CMK (cell line): ENCODE measurements around the genes KCNE4 and SERPINE2.

- RRBS = no CpG with 5 or more reads among the region's 3 CpGs
These were observed 276 bp downstream of the GMPPA start for GRCh38 chr2:219499065-219499269.

DNA sequence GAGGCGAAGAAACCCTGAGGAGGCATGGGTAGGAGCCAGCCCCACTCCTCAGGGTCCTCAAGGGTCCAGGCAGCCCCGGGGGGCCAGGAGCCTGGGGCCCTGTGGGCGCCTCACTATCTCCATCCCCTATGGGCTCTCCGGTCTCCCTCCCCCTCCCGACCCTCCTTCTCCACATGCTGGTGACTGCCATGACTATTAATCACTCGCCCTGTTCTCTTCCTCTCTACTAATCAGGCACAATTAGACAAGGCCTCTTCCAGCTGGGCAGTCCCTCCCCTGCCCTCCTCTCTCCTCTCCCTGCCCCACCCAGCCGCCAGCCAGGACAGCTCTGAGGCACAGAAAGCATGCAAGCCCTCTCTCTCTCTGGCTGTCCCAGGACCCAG, 5.7 kb downstream of the ASIC4 start:
- RRBS = 13% methylated on average over 3 of the region's 7 CpGs

DNA sequence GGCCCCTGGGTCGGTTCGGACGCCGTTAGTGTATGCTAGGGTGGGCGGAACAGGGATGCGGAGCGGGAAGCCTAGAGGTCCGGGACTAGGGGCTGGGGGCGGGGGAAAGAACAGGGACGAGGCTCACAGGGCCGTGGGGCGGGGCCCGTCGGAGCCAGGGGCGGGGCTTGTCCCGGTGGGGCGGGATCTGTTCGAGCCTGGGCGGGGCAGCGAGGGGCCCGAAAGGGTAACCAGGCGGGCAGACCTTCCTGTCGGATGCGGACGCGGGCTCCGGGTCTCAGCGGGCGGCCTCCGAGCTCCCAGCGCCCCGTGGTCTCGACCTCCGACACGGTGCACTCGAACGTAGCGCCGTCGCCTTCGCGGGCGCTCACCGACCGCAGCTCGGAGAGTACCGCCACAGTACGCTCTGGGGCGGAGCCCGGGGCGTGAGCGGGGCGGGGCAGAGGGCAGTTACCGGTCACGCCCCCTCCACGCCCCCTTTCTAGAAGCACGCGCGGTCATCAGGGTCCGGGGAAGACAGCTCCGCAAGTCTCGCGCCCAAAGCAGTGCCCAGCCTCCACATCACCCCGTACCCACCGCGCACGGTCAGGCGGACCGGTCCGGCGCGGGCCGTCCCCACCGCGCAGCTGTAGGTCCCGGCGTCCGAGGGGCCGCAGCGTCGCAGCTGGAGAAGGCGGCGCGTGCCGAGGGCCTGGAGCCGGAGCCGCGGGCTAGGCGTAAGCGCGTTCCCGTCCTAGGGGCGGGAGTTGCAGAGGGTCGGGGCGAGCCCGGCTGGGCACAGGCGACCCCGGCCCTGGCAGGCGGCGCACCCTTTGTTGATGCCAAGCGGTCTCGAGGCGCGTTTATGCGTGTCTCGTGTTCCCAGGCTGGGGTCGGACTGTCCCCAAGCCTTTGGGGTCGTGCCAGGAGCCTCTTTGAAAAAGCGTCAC, 8.7 kb downstream of the TMEM198 start:
- RRBS = 35% methylated on average over 62 of the region's 109 CpGs

DNA sequence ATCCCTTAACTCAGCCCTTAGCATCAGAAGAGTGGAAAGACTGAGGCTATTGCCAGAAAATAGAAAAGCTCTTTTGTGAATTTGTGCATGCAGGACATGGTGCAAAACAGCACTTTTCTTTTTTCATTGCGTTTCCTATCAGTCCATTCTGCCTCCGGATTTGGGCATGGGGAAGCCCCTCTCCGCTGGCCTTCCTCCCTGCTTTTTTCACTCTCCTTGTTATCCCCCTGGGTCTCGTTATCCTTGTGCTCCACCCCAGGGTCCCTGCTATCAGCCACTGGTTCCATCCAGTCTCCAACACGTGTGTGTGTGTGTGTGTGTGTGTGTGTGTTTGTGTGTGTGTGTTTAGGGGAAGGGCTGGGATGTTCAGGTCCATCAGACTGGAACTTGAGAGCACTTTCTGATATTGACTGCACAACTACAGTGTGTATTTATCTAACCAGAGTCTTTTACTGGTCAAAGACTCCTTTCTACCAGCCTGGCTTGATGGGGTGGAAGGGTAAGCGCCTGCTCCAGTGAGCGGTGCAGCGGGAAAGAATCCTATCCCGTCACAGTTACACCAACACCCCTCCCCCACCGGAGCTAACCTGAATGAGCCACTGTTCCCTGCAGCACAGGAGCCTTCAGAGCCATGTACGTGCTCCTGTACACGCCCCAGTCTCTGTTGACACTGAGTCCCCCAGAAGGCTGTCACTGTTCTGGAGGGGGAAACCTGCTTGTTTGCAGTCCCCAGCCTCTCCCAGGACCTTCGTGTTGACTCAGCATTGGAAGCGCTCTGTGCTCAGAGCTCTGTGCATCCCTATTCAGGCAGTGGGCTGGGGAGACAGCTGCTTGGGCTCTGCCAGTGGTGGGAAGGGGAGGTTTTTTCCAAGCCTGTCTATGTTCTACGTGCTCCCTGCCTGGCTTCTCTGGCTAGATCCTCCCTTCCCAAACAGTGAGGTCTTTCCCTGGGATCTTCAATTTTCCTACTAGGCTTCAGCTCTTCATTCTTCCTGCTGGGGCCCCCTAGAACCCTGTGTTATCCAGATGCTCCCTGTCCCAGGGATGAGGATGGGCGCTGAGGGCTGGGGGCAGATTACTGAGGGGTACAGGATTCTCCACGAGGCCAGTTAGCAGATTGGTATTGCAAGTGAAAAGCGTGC, 4.7 kb downstream of the INHA start:
- RRBS = no CpG with 5 or more reads among the region's 18 CpGs

DNA sequence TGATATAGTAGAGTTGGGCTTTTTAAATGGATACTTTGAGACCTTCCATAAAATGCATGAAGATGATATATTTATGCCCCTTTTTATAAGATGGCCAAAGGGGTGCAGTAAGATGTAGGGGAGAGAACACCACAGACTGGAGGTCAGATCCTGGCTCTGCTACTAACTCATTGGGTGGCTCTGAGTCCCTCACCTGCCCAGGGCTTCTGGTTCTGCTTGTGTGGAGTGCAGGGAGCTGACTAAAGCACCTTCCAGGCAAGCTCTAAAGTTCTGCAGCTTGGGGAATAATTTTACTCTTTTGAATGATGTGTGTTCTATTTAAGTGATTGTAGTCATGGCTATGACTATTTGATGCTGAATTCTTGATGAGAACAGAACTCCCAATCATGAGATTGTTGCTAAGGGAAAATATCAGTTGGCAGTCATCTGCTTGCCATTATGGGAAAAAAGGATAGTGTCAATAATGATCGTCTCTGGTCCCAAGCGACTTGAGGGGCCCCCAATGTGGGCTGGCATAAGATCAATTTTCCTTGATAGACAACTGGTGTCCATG, 131.5 kb downstream of the SLC4A3 start:
- RRBS = no CpG with 5 or more reads among the region's 2 CpGs

DNA sequence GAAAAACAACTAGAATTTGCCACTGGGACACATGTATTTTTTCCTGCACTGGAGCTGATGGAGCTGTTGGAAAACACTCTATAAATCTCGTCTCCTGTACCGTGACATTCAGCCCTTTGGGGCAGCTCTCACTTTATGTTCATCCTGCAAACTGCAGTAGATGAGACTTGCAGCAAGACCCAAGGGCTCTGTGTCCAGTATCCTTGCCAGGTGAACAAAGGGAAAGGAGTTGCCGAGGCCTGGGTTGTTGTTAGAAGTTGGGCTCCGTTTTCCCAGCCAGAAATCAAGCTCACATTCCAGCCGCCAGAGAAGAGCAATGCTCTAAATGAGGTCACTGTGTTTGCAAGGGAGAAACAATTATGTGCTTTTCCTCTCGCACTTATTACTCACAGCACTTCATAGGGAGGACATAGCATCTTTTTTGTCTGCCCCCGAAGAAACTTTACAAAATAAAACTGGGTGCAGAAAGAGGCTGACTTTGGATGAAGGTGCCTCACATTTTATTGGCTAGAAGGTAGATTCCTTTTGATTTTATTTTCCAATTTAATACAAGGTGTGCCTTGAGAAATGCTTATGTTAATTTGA, 285.2 kb downstream of the SLC4A3 start:
- RRBS = no CpG with 5 or more reads among the region's 7 CpGs

DNA sequence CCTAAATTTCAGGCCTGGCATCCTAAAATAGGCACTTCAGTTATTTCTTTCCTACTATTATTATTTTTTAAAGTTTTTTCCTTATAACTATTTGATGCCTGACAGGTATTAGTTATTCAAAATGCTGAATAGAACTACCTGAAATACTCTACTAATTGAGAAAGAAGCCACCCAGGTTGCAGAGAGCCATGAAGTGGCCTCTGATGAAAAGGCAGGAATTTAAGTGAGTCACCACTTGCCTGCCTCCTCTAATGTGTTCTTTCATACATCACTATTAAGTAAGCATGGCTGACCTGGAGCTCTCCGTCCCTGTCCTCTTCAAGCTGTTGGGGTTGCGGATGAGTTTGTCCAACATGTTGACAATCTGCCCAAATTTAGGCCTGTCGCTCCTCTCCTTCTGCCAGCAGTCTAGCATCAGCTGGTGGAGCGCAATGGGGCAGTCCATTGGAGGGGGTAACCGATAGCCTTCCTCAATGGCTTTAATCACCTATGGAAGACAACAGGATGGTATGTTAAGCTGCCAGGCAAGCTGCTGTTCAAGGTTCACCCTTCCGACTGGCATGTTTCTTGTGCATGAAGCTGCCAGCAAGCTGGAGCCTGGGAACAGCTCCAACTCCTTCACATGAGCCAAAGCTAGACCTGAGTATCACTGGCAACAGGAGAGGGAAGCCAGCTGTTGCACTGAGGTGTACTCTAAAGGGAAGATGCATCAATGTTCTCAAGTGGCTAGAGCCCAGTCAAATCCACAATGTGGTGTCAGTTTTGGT, 142.3 kb downstream of the EPHA4 start:
- RRBS = no CpG with 5 or more reads among the region's 6 CpGs

DNA sequence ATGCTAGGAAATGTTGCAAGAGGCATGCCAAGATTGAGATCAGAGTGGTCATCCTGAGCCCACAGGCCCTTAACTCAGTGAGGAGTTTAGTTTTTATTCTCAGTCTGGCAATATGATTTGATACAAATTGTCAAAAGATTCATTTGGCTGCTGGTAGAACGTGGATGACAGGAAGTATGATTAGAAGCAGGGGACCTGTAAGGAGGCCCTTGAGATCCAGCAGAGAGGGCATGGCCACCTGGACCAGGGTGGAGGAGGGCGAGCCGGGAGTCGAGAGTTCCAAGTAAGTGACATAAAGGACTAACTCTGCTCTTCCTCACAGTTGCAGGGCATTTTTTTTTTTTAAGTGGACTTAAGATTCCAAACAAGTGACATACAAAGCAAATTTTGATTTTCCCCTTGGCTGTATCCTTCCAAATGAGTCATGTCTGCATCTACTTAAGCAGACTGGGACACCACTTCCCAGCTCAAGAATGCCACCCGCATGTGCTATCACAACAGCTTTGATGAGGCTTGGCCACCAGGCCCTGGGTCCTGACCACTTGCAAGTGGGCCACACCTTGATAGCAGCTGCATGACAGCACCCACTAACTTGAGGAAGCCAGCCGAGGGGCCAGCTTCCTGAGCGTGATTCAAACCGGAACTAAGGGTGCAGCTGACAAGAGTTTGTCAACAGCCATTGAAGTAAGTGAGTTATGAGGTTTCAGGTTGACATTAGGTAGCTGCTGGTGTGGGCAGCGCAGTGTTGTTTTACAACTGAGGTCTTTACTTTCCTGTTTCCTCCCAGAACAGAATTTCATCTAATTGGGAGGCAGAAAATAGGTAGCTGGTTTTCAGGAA, 54.6 kb downstream of the EPHA4 start:
- RRBS = no CpG with 5 or more reads among the region's 9 CpGs

- RRBS = no CpG with 5 or more reads among the region's 8 CpGs
These were observed 94.3 kb downstream of the SGPP2 start for GRCh38 chr2:222518371-222519352.

DNA sequence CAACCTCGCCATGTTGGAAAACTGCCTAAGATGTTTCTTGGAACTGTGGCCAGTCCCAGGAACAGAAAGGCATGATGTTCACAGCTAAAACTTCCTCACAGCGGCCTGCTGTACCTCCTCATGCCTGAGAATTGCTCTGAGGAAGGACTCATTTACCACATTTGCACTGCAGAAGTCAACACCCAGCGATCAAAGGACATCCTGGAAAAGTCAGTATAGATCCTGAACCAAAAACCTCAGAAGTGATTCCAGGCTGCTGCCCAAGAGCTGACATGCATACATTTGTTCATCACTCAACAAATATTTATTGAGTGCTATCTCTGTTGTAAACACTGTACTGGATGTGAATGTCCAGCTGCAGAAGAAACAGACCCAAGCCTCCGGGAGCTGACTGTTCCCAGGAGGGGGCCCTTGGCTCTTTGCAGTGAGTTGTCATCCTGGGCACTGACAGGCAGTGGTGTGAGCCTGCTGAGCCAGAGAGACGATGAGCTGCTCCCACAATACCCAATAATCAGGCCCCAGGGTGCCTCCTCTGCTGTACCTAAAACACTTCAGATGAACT, 64.2 kb upstream of the ACSL3 start:
- RRBS = no CpG with 5 or more reads among the region's 5 CpGs

DNA sequence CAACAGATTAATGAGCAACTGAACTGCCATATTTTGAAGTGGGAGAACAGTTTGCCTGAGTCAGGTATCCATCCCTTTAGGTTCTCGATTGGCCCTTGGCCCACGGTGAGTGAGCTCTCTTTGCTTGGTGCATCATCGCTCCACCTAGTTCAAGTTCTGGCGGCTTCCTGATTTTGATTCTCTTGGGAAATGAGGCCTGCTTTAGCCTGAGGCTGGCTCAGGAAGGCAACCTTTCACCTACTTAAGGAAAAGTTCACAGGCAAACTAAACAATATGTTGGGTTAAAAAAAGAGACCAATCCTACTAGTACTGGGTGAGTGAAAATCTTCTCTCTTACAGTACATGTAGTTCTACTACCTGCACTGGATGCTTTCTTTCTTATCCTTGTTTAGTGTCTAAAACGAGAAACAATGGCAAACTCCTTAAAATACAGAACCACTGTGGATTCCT, 935 bp upstream of the ACSL3 start:
- RRBS = no CpG with 5 or more reads among the region's 5 CpGs

GRCh38 chr2:223051675-223052435, at the start of gene KCNE4:
Gene KCNE4, plus strand, starts transcription at chr2:223052190.
- RRBS = no CpG with 5 or more reads among the region's 20 CpGs

DNA sequence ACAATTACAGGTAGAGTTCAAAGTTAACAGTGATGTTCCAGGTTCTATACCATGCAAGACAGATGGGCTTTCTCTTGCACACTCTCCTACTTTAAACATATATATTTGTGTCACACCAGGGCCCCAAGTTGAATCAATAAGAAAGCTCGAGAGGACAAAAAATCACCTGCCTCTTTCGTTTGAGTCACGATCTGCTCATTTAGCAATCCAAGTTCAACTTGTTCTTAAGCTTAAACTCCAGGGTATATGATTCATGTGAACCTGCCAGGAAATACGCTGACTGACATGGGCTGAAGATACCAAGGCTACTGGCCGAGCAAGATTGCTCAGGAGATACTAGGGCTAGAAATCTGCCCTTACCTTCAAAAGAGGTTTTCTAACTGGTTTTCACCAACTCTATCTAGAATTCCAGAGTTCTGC, 77.3 kb downstream of the AP1S3 start:
- RRBS = no CpG with 5 or more reads among the region's 5 CpGs

- RRBS = no CpG with 5 or more reads among the region's 3 CpGs
These were observed 1.8 kb downstream of the WDFY1 start for GRCh38 chr2:223943418-223943693.

- RRBS = no CpG with 5 or more reads among the region's 23 CpGs
These were observed 37.7 kb downstream of the SERPINE2 start for GRCh38 chr2:224001213-224002032.

GRCh38 chr2:224038874-224040257, at the start of gene SERPINE2:
Gene SERPINE2, minus strand, starts transcription at chr2:224039286.
- RRBS = 5% methylated on average over 78 of the region's 140 CpGs

DNA sequence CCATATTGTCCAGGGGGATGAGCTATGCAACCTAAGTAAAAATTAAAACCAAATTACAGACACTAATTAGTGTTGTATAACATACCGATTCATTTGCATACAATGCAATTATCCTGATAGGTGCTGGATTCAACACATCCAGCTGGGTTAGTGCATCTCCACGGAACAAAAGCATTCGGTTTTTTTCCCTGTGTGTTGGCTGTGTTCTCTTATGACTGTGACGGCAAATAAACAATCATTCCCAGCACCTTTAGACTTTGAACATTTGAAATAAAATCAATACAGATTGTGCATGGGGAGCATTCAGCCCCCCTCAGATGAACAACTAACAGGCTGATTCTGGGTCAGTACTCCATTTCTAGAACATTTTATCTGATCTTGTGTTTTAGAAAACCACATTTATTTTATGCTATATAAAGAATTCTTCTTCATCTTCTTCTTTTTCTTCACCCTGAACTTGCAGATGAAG, 22.7 kb downstream of the FAM124B start:
- RRBS = no CpG with 5 or more reads among the region's 4 CpGs

DNA sequence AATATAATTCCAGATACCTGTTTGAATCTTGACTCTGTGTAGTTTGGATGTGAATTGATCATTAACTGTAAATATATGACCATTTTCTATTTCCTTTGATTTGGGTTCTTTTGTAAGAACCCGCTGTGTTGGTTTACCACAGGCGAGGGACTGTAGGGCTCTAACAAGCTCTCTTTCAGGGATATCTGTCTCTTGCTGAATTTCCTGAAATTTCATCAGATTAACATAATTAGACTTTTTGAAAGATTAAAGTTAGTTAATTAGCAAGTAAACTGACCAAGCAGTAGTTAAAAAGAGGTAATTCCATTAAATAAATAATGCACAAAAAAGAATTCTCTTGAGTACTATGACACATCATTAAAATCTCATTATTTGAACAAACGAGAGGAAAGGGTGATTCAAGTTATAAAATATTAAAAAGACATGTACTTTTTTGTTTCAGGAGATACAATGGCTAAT, 80.0 kb upstream of the FAM124B start:
- RRBS = no CpG with 5 or more reads among the region's 3 CpGs

GRCh38 chr2:224546656-224547789, 38.1 kb downstream of the CUL3 start:
- RRBS = no CpG with 5 or more reads among the region's 6 CpGs

- RRBS = no CpG with 5 or more reads among the region's 7 CpGs
These were observed 31.0 kb downstream of the CUL3 start for GRCh38 chr2:224553939-224554835.